Metastatic Breast Carcinoma in the Ovary (tissue), 3 donors: ENCODE measurements around the gene PYGB.

- PRO-cap, 3 experiments: peak in 1 of 3 experiments; most common plus-strand start chr20:23187961 (in 1); most common minus-strand start chr20:23187770 (in 1)
Measured at GRCh38 chr20:23187651-23188177, 101.6 kb upstream of the CD93 start.

GRCh38 chr20:23426050-23426402 is 4.7 kb upstream of the NAPB start:
- PRO-cap, 3 experiments: no peak in any of the 3 experiments

- PRO-cap, 3 experiments: no peak in any of the 3 experiments
Measured at GRCh38 chr20:23435908-23436609, 3.4 kb upstream of the CSTL1 start.

DNA sequence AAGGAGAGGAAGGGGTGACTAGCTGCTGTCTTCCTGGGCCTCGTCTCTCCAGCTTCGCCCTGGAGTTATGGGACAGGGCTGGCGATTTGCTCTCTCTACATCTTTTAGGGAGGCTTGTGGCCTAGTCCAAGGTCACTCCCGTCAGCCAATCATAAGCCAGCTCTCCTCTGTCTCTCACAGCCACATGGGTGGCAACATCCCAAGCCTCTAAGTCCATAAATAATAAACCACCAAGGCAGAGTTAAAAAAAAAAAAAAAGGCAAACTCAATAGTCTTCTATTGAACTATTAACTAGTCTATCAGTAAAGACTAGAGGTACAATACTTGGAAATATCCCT is 7.3 kb downstream of the CST3 start:
- PRO-cap, 3 experiments: no peak in any of the 3 experiments

DNA sequence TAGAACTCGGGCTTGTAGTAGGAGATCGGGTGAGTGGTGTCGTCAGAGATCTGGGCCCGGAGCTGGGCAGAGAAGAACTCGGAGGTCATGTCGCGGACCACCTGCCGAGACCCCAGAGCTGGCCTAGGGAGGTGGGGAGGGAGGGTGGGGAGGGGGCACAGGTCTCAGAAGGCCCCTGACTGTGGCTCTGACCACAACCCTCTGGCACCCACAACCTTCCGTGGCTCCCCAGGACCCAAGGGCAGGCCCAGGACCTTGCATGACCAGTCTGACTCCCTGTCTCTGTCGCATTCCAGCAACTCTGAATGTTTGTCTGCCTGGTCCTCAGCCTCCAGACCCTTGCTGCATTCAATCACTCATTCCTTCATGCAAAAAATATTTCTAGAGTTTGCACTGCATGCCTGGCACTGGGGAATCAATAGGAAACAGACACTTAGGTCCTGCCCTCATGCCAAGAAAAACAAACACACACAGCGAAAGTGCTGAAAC is 2.0 kb downstream of the GGTLC1 start:
- PRO-cap, 3 experiments: no peak in any of the 3 experiments

DNA sequence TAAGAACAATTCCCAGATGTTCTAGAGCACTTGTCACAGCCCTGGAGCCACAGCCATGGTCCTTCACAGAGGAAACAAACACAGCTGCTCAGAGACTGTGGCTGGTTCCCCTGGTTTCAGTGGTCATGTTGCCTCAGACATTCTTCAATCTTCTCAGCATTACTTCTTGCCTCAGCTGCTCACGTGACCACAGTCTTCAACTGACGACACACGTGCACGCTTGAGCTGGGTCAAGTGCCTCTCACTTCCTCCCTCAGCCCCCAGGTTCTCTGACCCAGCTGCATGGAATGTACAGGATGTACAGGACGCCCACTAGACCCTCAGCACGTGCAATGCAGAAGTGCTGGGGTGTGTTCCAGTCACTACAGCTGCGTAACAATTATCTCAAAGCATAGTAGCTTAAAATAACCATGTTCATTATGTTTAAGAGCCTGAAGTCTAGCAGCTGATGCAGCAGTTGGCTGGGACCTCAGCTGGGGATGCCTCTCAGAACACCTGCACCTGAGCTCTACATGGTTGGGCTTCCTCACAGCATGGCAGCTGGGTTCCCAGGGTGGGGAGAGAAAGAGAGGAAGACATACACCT is 159.9 kb upstream of the GGTLC1 start:
- PRO-cap, 3 experiments: no peak in any of the 3 experiments

DNA sequence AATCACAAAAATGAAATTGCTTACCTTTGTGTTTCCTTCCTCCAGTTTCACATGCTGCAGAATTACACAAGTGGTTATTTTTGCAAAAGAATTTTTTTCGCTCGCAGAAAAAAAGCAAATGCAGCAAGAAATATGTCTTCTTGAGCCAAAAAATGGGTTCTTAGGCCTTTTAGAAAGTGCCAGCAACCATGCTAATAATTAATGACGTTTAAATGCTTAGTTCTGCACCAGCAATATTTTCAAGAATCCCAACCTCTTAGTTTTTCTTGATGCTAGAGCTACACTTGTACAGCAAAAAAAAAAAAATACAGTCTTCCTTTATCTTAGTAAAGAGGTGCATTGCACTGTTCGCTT is 6.7 kb upstream of the SYNDIG1 start:
- PRO-cap, 3 experiments: no peak in any of the 3 experiments

GRCh38 chr20:24502082-24502666 is 32.7 kb downstream of the SYNDIG1 start:
- PRO-cap, 3 experiments: no peak in any of the 3 experiments

GRCh38 chr20:24988437-24988944 is 4.1 kb downstream of the APMAP start:
- PRO-cap, 3 experiments: no peak in any of the 3 experiments

- PRO-cap, 3 experiments: no peak in any of the 3 experiments
Measured at GRCh38 chr20:25015884-25016204, 23.3 kb upstream of the APMAP start.

DNA sequence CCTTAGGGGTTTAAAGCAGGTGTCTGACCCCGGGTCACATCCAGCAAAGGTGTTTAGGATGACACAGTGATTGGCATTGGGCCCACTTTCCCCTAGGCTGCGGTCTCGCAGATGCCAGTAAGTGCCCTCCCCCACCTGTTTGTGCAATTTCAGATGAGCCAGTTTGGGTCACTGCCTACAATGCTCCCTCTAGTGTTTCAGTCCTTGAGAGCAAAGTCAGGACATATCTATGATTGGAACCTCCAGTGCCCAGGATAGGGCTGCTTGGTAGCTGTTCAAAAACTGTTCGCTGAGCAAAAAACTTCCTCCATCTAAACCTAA is 5.3 kb downstream of the VSX1 start:
- PRO-cap, 3 experiments: no peak in any of the 3 experiments

DNA sequence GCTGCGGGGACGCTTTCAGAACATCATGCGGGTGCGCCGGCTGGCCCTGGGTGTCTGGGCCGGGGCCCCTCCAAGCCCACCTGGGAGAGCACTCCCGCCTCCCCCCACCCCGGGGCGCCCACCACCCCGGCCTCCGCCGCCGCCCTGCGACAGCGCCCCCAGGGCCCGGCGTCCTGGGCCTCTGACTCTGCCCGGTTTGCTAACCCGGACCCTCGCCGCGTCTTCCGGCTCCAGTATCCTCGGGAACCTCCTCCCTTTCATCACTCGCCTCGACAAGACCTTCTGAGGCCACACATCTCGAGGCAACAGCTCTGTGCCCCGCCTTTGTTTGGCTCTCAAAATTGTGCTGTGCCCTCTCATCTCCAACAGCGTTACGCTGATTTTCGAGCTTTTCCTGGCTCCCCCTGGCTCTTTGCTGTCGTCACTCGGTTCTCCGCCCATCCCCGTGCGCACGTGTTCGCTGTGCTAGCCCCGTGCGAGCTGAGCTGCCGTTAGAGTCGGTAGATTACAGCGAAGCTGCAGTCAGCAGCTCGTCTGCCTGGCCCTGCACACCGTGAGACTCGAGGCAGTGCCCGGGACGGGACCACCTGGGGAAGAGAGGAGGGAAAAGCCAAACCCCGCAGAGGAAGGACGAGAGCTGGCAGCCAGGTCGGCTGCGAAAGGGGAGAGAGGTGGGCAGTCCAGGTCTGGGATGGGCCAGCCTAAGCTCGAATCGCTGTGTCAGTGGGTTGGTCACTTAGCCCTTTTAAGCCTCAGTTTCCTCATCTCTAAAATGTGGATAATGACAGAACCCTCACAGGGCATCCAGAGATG is 46.9 kb upstream of the ENTPD6 start:
- PRO-cap, 3 experiments: peak in 1 of 3 experiments; most common plus-strand start position 494 of the sequence (in 1); most common minus-strand start position 378 of the sequence (in 1)

GRCh38 chr20:25197137-25197533 is 1.6 kb downstream of the ENTPD6 start:
- PRO-cap, 3 experiments: peak in 1 of 3 experiments; most common minus-strand start chr20:25197317 (in 1)

- PRO-cap, 3 experiments: peak in 3 of 3 experiments; most common plus-strand start chr20:25248099 (in 3); most common minus-strand start chr20:25247963 (in 1)
Measured at GRCh38 chr20:25247876-25249111, at the start of gene PYGB. PYGB (plus strand) TSS chr20:25248085.

GRCh38 chr20:25354113-25354493 is 36.5 kb downstream of the ABHD12 start:
- PRO-cap, 3 experiments: peak in 2 of 3 experiments; most common plus-strand start chr20:25354272 (in 2)

- PRO-cap, 3 experiments: no peak in any of the 3 experiments
Measured at GRCh38 chr20:25461258-25461678, 53.8 kb downstream of the GINS1 start.

DNA sequence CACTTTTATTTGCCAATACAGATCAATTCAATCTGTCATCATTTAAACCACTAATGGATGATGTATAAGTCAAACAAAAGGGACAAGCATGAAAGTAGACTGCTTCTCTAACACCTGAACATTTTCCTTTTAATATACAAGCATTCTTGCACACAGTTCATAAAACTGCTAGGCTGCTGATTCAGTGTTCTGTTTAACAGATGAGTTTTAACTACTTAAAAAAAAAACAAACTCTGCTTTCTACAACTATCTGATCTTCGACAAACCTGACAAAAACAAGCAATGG is 2.8 kb downstream of the NINL start:
- PRO-cap, 3 experiments: no peak in any of the 3 experiments

- PRO-cap, 3 experiments: no peak in any of the 3 experiments
Measured at GRCh38 chr20:25615116-25615890, 8.5 kb downstream of the NANP start.

DNA sequence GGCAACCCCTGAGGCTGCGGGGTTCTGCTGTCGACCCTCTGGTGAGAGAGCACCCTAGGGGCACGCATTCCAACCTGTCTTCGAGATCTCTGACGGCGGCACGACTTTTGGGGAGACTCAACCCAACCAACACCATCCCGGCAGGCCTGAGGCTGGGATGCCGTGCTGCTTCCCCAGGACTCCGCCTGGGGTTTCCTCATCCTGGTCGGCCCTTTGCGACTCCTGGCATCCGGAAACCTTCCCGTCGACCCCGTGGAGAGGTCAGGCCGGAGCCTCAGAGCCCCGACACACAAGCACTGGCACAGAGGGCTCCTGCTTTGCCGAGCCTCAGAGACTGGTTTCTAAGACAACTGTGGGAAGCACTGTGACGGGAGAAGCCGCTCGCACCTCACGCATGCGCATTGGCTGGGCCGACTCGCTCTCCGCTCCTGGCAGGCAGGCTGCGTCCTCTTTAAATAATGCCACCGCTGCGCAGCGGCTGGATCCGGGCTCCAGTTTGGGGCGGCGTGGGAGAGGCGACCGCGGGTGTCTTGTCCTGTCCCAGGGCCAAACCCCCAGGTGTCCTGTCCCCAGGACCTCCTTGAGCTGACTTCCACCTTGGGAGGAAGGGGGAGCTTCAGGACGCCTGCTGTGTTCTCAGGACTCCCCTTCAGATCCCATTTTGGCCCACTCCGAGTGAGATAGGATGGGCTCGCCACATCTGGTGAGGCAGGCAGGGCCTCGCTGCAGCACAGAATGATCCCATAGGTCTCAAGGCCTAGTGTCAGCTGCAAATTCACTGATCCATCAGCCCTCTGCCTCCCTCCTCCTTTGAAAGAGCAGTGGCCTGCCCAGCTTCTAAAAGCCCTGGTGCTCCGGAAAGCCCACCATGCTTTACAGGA is 169.1 kb upstream of the ZNF337 start:
- PRO-cap, 3 experiments: no peak in any of the 3 experiments

DNA sequence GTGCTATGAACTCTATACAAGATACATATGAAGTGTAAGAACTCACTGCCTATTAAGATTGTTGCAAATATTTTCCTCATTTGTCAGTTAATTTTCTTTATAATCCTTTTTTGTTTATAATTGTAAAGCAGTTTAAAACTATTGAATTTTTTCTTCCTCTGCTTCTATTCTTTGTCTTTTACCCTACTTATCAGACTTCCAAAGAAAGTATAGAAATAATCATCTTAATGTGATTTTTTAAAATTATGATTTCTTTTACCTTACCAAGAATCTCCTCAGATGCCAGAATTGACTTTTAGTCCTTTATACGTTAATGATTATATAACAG is 1768.4 kb upstream of the DEFB115 start:
- PRO-cap, 3 experiments: no peak in any of the 3 experiments